Measurements from ENCODE around the gene OR2A25.

GRCh38 chr7:141280026-141280745, 206.3 kb downstream of the TMEM178B start:
- RAMPAGE, long total RNA: no peak
- RRBS: no CpG with 5 or more reads among the region's 7 CpGs

DNA sequence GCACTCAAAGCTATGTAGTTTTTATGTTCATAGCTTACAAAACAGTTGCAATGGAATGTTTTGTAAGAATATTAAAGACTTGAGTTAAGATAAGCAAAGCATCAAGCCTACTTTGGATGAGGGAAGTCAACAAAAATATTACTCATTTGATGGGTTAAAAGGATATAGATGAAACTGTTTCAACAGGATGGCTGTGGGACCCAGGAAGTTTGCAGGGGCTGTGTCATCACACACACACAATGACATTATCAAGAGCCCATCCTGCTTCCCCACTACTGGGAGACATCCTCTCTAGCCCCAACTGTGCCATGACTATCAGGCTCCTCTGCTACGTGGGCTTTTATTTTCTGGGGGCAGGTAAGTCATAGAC, 78.8 kb upstream of the PRSS1 start:
- RAMPAGE, long total RNA: no peak
- RRBS: no CpG with 5 or more reads among the region's 1 CpG

GRCh38 chr7:142709813-142710341, 39.4 kb upstream of the PRSS1 start:
- RAMPAGE, long total RNA: no peak
- RRBS: no CpG with 5 or more reads among the region's 7 CpGs

- RAMPAGE, long total RNA: no peak
- RRBS: no CpG with 5 or more reads among the region's 2 CpGs
Observed at GRCh38 chr7:142741966-142742426, 7.3 kb upstream of the PRSS1 start.

DNA sequence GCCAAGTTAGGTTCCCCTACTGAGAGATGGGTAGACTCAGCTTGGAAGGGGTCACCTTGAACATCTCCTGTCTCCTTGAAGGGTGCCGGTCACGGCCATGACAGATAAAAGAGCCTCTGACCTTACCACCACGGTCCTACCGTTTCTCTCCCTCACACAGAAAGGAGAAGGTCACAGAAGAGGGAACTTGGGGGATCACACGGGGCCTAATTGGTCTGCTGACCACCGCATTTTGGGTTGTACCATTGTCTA, 17.0 kb downstream of the PRSS2 start:
- RAMPAGE, long total RNA: no peak
- RRBS: no CpG with 5 or more reads among the region's 6 CpGs

DNA sequence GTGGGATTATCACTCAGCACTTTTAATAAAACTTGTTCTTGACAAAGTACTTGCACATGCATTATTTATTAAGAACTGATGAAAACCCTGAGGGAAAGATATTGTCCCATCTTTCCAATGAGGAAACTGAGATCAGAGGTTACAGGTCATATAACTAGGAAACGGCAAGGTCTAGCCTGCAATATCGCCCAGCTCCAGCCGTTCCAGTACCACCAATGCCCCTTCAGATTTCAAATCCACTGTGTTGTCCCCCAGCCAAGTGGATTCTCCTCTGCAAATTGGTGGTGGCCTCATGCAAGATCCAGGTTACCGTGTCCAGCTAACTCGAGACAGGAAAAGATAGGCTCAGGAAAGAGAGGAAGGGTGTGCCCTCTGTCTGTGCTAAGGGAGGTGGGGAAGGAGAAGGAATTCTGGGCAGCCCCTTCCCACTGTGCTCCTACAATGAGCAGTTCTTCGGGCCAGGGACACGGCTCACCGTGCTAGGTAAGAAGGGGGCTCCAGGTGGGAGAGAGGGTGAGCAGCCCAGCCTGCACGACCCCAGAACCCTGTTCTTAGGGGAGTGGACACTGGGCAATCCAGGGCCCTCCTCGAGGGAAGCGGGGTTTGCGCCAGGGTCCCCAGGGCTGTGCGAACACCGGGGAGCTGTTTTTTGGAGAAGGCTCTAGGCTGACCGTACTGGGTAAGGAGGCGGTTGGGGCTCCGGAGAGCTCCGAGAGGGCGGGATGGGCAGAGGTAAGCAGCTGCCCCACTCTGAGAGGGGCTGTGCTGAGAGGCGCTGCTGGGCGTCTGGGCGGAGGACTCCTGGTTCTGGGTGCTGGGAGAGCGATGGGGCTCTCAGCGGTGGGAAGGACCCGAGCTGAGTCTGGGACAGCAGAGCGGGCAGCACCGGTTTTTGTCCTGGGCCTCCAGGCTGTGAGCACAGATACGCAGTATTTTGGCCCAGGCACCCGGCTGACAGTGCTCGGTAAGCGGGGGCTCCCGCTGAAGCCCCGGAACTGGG, 25.5 kb downstream of the PRSS2 start:
- RAMPAGE, long total RNA: start-site peak on the plus strand centred at position 425 of the sequence, 29 bp wide, 31 and 45 reads in 2 replicates; start-site peak on the plus strand centred at position 846 of the sequence, 196 bp wide, 17 and 21 reads in 2 replicates
- RRBS: 10% methylated on average over 11 of the region's 33 CpGs

GRCh38 chr7:142800114-142800641, 29.4 kb downstream of the PRSS2 start:
- RAMPAGE, long total RNA: no peak
- RRBS: no CpG with 5 or more reads among the region's 2 CpGs

DNA sequence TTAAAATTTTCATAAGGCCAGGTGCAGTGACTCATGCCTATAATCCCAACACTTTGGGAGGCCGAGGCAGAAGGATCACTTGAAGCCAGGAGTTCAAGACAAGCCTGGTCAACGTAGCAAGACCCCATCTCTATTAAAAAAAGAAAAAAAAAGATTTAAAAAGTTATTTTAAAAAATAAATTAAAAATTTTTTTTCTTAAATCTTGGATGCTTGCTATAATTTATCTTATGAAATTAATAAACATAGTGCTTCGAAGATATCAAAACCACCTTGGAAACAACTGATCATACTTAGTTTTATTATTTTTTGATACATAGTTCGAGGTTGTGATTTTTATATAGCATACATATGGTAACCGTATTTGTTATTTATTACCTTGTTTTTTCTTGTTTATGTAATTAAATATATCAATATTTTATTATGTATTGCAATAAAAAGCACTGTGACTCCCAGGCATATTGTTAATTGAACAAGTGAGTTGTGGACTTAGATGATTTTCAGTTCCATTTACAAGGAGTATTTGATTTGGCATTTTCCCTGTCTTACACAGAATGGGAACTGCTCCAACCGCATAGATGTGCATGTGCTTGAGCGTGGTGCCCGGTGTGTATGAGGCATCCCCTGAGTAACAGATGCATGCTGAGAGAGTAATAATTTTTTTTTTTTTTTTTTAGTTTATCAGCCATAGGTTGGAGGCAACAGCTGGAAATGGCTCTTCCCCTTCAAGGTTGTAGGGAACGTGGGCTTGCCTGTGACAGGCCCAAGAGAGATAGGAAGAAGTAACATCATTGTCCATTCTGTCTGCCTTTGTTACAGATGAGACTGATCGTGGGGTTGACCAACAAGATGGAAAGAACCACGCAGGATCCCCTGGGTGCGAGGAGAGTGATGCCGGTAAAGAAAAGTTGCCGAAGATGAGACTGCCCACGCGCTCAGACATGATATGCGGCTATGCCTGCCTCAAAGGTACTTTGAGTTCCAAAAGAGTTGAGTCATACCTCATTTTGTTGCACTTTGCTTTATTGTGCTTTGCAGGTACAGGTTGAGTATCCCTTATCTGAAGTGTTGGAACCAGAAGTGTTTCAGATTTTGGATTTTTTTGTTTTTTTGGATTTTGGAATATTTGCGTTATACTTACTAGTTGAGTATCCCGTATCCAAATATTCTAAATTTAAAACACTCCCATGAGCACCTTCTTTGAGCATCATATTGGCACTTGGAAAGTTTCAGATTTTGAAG, 12.5 kb upstream of the CLCN1 start:
- RAMPAGE, long total RNA: no peak
- RRBS: no CpG with 5 or more reads among the region's 19 CpGs

GRCh38 chr7:143381803-143382580, 847 bp downstream of the ZYX start:
- RAMPAGE, long total RNA: no peak
- RRBS: 2% methylated on average over 7 of the region's 40 CpGs

DNA sequence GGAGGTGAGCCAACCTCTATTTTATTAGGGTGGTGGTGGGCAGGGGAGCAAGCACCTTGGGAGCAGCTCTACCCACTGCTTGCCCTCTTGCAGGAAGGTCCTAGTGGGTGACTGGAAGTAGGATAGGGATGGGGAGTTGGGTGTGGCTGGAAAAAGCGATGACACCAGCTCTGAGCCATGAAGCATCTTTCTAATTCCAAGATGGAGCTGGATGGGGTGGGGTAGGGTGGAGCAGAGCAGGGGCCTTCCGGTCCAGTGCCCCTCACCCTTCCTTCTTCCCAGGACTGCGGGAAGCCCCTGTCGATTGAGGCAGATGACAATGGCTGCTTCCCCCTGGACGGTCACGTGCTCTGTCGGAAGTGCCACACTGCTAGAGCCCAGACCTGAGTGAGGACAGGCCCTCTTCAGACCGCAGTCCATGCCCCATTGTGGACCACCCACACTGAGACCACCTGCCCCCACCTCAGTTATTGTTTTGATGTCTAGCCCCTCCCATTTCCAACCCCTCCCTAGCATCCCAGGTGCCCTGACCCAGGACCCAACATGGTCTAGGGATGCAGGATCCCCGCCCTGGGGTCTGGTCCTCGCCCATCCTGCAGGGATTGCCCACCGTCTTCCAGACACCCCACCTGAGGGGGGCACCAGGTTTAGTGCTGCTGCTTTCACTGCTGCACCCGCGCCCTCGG, 9.3 kb downstream of the ZYX start:
- RAMPAGE, long total RNA: no peak
- RRBS: no CpG with 5 or more reads among the region's 14 CpGs

GRCh38 chr7:143875821-143876580, 26.0 kb downstream of the TCAF1 start:
- RAMPAGE, long total RNA: no peak
- RRBS: no CpG with 5 or more reads among the region's 11 CpGs

DNA sequence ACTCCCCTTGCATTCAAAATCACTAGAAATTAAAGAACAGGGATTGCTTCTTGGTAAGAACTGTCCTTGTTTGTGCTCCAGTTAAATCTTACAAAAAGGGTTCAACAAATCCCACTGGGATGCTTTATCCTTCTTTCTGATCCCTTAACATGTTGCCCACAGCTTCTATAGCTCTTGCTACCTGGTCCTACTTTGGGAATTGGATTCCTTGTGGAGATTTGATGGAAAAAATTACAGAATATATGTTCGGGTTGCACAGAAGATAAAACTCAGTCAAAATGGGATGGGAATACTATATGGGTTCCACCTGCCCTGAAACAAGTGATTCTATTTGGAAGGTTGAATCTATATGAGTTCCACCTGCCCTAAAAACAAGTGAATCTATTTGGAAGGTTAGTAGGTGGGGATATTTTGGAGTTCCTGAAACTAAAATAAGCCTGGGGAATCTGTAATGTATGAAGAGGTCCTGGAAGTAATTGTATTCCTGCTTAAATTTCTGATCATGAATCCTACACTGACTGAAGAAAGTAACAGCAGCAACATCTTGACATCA, at the start of gene OR2A25:
OR2A25 (plus strand) TSS at position 307 of the 553 bp plus-strand sequence.
- RAMPAGE, long total RNA: no peak
- RRBS: no CpG with 5 or more reads among the region's 1 CpG

DNA sequence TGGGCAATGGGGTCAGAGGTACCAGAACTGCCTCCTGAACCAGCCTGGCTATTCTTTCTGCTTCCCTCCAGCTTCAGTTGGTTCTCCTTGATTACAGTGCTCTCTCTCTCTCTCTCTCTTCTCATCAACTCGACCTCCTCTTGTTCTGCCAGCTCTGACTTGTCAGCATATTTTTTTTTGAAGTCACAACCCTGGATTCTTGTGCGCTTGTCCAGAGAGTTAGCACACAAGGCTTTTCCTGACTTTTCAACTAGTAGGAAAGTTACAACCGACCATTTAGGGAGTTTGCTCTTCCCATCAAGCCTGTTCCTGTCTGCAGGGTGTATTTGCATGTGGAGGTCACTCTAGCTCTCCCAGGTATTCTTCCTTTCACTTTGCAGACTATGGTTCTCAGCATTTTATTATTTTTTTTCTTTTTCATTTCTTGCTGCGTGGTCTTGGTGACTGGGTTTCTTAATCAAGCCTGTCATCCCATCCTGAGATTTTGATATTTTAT, 2.4 kb upstream of the ARHGEF35 start:
- RAMPAGE, long total RNA: no peak
- RRBS: no CpG with 5 or more reads among the region's 4 CpGs

- RAMPAGE, long total RNA: no peak
- RRBS: no CpG with 5 or more reads among the region's 3 CpGs
Observed at GRCh38 chr7:144812650-144813282, 23.1 kb downstream of the TPK1 start.

- RAMPAGE, long total RNA: no peak
- RRBS: no CpG with 5 or more reads among the region's 11 CpGs
Observed at GRCh38 chr7:144842089-144843057, 6.5 kb upstream of the TPK1 start.

GRCh38 chr7:148340426-148340730, 250.2 kb upstream of the C7orf33 start:
- RAMPAGE, long total RNA: no peak
- RRBS: no CpG with 5 or more reads among the region's 3 CpGs

GRCh38 chr7:148699064-148699153, 206 bp downstream of the CUL1 start:
- RAMPAGE, long total RNA: no peak
- RRBS: under 1% methylated on average over 15 of the region's 18 CpGs

DNA sequence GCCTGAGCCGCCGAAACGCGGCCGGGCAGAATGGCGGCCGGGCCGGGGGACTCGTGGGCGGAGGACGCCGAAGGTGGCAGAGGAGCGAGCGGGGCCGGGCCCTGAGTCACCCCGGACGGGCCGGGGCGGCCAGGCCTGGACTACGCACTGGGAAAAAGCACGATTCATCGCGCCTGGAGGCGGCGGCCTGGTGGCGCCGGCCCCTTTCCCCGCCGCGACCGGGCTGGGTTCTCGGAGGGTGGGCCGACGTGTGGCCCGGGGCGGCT, 384 bp downstream of the CUL1 start:
- RAMPAGE, long total RNA: no peak
- RRBS: under 1% methylated on average over 27 of the region's 36 CpGs

GRCh38 chr7:148940483-148941378, 56.6 kb upstream of the EZH2 start:
- RAMPAGE, long total RNA: no peak
- RRBS: no CpG with 5 or more reads among the region's 41 CpGs

GRCh38 chr7:148949828-148950172, 65.7 kb upstream of the EZH2 start:
- RAMPAGE, long total RNA: no peak
- RRBS: no CpG with 5 or more reads among the region's 8 CpGs